ENCODE data around the genes MAGEB1, FAM47A and RPGR.

DNA sequence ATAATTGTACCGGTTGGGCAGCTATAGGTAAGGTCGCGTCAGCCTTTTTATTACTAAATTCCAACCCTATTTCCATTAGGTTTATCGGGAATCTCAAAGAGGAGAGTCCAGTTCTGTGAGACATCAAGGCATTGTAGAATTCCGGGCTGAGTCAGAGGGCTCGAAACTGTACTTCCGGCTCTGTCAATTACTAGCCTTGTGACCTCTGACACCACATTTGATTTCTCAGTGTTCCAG, 4.3 kb downstream of the IL1RAPL1 start:
- PRO-cap = no peak
- RAMPAGE, long total RNA, 4 experiments = no peak in any of the 4 experiments

- PRO-cap = no peak
- RAMPAGE, long total RNA, 4 experiments = no peak in any of the 4 experiments
Measured at GRCh38 chrX:28599737-28600051, 12.4 kb downstream of the IL1RAPL1 start.

DNA sequence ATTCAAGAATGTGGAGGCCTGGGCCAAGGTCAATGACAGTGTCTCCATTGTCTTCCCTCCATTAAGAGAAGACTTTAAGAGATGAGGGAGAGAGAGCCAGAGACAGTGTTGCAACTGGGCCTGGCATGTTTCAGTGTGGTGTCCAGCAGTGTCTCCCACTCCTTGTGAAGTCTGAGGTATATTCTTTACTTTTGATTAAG, 1.7 kb downstream of the MAGEB4 start:
- PRO-cap = no peak
- RAMPAGE, long total RNA, 4 experiments = no peak in any of the 4 experiments

DNA sequence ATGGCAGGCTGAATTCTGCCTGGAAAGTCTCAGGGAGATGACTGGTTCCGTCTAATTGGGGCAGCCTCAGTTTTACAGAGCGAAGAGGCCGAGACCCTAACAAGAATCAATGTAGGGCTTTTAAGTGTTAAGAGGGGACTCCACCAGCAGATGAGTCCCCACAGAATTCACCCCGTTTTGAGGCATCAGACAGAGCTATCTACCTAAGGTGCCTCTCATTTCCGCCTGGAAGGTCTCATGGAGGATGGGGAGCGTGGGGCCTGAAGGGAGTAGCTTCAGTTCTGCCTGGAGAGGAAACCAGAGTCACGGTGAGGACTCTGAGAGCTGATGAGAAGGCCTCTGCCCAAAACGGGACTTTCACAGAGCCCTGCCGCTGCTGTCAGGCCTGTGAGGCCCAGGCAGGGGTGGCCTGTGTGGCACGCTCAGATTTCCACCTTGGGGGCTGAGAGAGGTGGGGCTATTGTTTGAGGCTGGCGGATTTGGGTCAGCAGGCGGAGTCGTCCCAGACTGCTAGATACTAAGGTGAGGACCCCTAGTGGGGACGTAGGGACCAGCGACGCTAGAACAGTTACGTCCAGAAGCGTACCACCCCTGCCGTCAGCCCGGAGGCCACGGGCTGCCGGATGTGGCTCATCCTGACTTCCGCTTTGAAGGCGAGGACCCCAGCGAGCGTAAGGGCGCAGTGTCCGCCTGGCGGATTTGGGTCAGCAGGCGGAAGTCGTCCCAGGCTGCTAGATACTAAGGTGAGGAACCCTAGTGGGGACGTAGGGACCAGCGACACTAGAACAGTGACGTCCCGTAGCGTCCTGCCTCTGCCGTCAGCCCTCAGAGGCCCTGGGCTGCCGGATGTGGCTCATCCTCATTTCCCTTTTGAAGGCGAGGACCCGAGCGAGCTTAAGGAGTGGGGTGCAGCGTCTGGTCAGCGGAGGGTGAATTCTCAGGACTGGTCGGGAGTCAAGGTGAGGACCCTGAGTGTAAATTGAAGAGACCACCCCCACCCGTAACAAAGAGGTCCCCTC, at the start of gene MAGEB1:
Gene MAGEB1 (plus strand): TSS at position 633 of the 1,019 bp plus-strand sequence.
- PRO-cap = no peak
- RAMPAGE, long total RNA, 4 experiments = no peak in any of the 4 experiments

DNA sequence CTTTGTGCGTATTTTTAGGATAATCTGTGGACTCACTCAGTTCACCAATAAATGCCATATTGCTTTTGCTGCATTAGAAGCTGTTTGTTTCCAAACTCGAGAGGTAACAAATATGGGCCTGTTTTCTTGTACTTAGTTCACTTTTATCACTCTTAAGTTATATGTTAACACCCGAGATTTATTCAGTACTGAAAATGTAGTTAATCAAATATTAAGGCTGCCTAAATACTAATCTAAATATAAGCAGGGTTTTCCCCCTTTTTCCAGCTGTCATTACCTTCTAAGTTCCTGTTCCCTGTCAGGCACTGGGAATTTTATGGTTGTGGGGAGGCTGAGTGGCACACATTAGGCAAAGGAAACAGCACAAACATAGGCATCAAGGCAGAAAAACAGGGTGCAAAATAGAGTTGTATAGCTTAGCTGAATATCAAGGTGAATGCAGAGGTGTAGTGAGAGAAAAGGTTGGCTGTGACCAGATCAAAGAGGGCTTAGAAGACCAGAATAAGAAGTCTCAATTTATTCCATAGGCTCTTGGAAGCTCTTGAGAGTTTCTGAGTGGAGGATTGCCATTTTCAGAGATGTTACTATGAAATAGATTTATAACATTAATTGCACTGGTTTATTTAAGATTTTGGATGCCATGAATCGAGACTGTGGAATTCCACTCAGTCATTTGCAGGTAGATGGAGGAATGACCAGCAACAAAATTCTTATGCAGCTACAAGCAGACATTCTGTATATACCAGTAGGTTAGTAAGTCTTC, 67.0 kb downstream of the GK start:
- PRO-cap = no peak
- RAMPAGE, long total RNA, 4 experiments = start-site peak on the plus strand in 1 of 4 experiments, centred at position 212 of the sequence, 10 reads per replicate

GRCh38 chrX:30854084-30855137, 34.6 kb downstream of the TAB3 start:
- PRO-cap = no peak
- RAMPAGE, long total RNA, 4 experiments = no peak in any of the 4 experiments

- PRO-cap = no peak
- RAMPAGE, long total RNA, 4 experiments = no peak in any of the 4 experiments
Measured at GRCh38 chrX:31435412-31436169, 363.8 kb upstream of the FTHL17 start.

DNA sequence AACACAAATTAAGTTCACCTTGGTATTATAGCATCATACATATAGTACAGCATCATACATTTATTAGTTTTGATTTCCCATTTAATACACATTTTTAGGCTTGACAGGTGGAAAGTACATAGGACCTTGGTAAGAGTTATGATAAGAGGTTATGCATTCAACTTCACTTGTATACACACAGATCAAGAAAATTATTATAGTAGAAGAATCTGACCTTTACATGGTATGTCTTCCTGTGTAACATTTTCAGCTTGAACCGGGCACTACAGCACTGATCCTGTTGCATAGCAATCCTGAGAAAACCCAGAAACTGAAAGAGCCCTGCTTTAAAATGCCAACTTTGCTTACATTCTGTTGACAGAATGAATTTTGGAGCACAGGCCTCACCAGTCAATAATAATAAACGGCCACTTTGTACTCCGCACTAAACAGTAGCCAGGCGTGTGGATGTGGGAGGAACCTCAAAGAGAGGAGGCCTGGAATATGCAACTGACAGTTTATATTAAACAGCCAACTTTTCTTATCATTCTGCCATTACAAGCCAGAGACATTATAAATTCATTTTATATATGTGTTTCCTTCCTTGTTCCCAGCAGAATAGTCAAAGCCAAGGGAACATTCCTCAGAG, 436.3 kb upstream of the FTHL17 start:
- PRO-cap = no peak
- RAMPAGE, long total RNA, 4 experiments = no peak in any of the 4 experiments

DNA sequence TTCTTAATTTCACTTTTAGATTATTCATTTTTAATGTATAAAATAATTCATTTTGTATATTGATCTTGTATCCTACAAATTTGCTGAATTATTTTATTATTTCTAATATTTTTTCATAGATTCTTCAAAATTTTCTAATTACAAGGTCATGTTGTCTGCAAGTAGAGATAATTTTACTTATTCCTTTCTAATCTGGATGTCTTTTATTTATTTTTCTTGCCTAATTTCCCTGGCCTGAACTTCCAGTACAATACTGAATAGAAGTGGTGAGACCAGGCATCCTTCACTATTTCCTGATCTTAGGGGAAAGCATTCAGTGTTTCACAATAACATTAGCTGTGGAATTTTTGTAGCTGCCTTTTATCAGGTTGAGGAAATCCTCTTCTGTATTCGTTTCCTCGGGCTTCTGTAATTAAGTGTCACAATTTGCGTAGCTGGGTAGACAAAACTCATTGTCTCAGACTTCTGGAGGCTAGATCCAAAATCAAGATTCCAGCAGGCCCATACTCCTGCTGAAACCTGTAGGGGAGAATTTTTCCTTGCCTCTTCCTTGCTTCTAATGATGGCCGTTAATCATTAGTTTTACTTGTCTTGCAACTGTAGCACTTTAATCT, 598.3 kb upstream of the FTHL17 start:
- PRO-cap = no peak
- RAMPAGE, long total RNA, 4 experiments = no peak in any of the 4 experiments

DNA sequence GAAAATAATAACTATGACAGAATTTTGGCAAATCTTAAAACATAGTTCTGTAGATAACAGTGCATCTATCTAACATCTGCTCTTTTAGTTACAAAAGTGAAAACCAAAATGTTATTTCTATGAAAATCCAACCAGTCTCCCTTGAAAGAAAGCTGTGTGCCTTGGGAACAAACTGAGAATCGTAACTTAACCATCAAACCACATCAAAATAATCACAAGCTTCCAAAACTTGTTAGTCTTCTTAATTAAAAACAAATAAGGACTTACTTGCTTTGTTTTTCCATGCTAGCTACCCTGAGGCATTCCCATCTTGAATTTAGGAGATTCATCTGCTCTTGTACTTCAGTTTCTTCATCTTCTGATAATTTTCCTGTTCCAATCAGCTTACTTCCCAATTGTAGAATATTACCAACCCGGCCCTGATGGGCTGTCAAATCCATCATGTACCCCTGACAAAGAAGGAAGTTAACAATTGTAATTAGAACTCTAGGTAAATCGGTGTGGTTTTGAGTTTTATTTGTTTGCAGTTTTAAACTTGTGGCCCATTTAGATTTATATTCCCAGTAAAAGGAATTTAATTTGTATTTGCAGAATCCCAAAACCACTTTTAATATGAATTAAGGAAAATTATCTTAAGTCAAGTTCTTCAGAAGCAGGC, 567.4 kb downstream of the DMD start:
- PRO-cap = no peak
- RAMPAGE, long total RNA, 4 experiments = no peak in any of the 4 experiments

- PRO-cap = no peak
- RAMPAGE, long total RNA, 4 experiments = no peak in any of the 4 experiments
Measured at GRCh38 chrX:32644791-32645115, 566.6 kb downstream of the DMD start.

GRCh38 chrX:34132187-34132621, at the start of gene FAM47A:
FAM47A (minus strand) TSS chrX:34132314.
- PRO-cap = no peak
- RAMPAGE, long total RNA, 4 experiments = no peak in any of the 4 experiments

DNA sequence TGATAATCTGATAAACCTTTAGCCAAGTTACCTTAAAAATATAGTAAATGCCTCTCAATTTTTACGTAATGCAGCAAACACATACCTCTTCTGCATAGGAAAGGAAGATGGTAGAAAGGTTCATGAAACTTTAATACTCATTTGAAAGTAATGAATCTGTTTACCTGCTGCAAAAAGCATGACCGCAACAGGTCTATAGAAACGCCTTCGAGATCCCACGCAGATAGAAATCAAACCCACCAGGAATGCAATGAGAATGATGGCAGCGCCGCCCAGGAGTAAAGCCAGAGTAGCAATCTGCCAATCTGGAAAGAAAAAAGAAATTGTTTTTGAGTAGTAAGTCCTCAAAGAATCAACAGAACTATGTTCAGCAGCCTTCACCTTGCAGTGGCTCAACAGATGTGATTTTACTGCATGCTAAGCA, 18.0 kb downstream of the TMEM47 start:
- PRO-cap = no peak
- RAMPAGE, long total RNA, 4 experiments = no peak in any of the 4 experiments

DNA sequence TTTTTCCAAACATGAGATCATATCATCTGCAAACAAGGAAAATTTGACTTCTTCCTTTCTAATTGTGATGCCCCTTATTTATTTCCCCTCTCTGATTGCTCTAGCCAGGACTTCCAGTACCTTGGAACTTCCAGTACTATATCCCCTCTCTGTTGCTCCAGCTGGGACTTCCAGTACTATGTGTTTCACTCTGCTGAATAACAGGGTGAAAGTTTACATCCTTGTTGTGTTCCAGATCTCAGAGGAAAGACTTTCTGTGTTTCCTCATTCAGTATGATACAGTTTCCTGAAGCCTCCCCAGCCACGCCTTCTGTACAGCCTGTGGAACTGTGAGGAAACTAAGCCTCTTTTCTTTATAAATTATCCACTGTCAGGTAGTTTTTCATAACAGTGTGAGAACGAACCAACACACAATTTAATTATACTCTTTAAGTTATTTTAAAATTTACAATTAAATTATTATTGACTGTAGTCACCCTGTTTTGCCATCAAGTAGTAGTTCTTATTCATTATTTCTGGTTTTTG, 381.2 kb upstream of the FAM47C start:
- PRO-cap = no peak
- RAMPAGE, long total RNA, 4 experiments = no peak in any of the 4 experiments

DNA sequence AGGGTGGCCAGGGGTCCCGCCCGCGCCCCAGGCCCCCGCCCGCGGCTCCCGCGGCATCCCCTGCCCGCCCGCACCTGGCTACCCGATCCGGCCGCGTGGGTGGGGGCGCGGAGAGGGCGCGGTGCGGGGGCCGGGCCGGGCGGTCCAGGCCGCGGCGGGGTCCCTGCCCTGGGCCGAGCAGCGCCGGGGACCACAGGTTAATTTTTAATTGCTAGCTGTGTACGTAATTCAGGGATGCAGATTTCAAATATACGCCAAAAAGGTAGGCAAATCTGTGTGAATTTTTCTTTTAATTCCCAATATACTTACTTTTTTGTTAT, 44.3 kb upstream of the FAM47C start:
- PRO-cap = no peak
- RAMPAGE, long total RNA, 4 experiments = no peak in any of the 4 experiments

DNA sequence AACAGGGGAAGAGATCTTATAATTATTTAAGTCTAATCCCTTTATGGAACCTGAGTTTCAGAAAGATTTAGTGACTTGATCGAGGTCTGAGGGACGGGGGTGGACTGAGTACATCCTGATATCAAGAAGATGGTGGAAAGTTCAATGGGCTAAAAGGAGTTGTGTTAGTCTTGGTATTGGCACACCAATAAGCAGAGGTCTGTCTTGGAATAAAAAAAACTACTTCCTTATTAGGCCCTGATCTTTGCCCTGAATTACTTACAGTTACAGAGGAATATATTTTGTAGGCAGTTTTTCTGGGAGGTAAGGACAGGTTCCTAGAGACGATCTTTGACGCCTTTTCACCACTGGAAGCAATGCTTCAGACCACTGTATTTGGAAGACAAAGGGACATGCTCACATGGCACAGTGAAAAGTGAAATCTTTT, 698 bp upstream of the XK start:
- PRO-cap = no peak
- RAMPAGE, long total RNA, 4 experiments = no peak in any of the 4 experiments

DNA sequence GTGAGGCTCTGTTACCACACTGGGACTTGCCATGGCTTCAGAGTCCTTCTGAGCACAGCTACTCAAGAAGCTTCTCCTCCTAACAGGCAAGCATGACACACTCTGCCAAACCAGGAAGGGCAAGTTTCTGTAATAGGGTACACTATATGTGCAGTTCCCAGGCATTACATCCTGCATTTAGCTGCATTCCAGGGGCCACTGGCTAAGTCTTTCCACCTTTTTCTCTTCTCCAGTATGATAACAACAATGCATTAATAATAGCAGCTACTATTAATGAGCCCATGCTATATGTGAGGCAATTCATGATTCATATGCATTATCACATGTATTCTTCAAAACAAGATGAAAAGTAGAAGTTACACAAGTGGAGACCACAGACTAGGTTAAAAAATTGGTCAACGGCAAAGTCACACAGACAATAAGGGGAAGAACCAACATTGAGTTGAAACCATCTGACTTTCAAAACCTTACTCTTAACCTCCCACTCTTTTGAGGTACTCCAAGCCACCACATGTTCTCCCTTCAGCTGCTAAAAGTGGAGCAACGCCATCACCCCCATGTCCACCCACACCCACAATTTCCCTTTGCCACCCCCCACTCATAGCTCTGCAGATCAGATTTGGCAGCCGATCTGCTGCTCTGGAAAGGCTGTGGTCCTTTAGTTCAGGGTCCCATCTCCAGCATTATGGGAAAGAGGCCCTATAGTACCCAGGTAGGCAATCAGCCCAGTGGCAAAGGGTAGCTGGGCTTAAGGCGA, 33.7 kb upstream of the CYBB start:
- PRO-cap = no peak
- RAMPAGE, long total RNA, 4 experiments = no peak in any of the 4 experiments

GRCh38 chrX:37783240-37783911, 3.5 kb downstream of the CYBB start:
- PRO-cap = no peak
- RAMPAGE, long total RNA, 4 experiments = no peak in any of the 4 experiments

- PRO-cap = no peak
- RAMPAGE, long total RNA, 4 experiments = no peak in any of the 4 experiments
Measured at GRCh38 chrX:38282258-38282941, 44.9 kb downstream of the RPGR start.

DNA sequence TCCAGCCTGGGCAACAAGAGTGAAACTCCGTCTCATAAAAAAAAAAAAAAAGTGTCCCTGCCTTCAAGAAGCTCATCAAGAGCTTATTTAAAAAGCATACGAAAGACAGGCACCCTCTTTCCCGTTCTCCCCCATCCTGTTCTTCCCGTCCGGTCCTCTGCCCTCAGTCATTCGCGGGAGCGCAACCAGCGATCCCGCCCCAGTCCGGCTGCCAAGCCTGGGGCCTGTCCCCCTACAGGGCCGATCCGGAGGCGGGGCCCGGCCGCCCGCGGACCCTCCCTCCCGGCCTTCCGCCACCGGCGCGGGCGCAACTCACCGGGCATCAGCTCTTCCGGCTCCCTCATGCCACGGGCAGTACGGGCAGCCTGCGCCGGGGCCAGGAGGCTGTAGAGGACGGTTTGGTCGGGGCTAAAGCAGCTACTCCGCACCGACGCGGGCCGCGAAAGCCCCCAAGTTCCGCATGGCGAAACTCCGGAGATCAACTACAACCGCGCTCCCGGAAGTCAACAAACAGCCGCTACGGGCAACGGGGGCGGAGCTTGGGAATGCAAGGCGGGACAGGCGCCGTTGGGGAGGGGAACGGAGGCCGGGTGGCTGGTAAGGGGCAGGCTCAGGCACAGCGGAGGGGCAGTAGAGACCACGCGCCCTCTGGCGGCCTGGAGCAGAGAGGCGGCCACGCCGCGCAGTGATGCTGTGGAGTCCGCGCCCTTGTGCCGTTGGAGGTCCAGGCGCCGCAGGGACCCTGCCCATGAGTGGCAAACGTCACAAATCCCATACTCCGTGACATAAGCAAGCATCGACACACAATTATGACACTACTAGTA, at the start of gene RPGR:
Gene RPGR (minus strand): TSS at position 486 of the 824 bp plus-strand sequence.
- PRO-cap = bidirectional peak, plus-strand start at position 240 of the sequence, minus-strand start at position 210 of the sequence; bidirectional peak, plus-strand start at position 664 of the sequence, minus-strand start at position 451 of the sequence
- RAMPAGE, long total RNA, 4 experiments = start-site peak on the minus strand in 3 of 4 experiments, centred at positions 464 to 469 of the sequence, 67 to 93 reads per replicate